SEM (cell line): ENCODE measurements around the genes DNASE1L1, CMC4 and CLIC2.

DNA sequence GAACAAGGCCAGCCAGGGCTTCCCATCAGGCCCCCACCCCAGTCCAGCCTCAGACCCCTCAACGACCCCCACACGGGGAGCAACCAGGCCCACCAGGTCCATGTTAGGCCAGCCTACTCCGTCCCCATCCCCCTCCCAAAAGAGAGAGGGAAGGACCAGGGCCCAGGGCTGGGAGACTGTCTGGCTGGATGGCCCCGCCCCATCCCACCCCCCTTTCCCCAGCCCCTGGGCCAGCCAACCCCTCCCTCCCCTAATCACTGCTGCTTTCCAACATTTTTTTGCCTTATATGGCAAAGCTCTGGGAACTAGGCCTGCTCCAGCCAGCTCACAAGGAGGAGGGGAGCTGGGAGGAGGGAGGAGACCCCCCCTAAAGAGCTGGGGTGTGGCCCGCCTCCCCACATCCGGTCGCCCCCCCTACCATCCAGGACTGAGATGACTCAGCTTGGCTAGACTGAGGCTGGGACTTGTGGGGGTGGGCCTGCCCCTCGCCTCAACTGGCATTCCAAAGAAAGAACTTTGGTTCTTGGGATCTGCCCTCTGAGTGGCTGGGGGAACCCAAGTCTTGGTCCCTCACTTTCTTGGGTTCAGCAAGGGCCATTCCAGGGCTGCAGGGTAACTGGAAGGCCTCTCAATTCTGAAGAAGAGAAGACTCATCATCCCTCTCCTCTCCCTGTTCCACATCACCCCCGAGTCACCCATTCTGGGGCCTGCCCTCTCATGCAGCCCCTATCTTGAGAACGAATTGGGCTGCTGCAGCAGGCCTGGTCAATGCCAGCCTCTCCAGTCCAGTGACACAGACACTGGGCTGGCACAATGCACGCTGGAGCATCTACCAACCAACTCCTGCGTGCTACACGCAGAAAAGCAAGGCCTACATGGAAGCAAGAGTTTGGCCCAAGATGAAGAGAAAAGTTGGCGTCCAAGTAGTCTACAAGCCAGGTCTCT, 4.9 kb downstream of the FLNA start:
- PRO-cap, result bidirectional peak, plus-strand start at position 449 of the sequence, minus-strand start at position 142 of the sequence

DNA sequence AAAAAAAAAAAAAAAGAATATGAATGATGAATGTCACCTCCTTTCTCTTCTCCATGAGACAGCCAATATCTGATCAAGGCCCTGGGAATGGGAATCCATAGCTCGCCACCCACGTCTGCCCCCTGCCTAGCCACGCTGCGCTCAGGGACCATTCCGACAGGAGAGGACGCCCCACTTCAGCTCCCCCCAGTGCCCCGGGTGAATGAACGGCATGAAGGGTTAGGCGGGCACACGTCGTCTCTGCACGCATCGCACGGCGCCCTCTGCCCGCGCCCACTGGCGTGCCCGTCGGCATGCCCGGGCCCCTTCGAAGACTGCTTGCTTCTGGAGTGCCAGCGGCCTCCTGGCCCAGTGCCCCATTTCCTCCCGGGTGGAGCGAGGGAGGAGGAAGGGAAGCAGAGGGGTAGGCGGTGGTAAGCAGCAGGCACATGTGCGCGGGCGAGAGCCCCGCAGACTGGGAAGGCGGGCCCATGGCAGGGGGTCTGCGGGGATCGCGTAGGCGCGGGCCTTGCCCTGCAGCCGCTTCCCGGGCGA, 1.2 kb upstream of the EMD start:
- PRO-cap, result bidirectional peak, plus-strand start at position 360 of the sequence, minus-strand start at position 316 of the sequence

DNA sequence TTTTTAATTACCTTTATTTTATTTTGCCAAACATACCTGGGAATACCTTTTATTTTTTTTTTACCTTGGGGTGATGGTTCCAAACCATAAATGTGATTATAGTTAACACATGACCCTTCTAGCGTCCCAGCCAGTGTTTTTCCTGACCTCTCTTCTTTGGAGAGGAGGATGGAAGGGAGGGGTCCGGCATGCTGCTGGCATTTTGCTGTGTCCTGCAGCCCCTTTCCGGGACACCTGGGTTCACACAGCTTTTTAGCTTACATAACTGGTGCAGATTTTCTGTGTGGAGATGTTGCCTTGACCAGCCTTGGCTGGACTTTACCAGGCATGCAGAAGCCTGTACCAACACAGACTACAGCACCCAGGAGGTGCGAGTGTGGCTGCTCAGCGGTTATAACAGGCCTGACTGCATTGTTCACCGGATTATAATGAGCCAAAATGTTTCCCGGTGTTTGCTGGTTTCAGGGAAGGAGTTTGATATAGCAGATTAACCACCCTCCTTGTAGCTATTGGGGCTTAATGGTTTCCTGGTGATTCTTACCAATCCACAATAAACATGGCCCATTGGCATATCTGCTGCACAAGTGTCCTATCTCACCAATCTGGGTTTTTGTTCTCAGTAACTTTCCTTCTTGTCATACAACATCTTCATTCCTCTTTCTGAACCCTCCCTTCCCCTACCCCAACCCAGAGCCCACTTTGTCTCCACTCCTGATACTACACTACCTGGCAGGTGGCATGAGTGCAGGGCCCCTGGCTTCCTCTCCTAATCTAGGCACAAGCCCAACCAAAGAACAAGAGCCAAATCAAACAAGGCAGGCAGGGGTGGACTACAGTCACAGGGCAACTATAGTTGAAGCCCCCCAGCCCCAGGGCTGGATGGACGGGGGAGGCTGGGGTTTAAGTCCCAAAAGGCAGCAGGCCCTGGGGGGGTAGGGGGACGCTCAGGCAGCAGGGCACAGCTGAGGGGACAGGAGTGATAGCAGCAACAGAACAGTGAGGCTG, 3.9 kb downstream of the RPL10 start:
- PRO-cap, result no peak

DNA sequence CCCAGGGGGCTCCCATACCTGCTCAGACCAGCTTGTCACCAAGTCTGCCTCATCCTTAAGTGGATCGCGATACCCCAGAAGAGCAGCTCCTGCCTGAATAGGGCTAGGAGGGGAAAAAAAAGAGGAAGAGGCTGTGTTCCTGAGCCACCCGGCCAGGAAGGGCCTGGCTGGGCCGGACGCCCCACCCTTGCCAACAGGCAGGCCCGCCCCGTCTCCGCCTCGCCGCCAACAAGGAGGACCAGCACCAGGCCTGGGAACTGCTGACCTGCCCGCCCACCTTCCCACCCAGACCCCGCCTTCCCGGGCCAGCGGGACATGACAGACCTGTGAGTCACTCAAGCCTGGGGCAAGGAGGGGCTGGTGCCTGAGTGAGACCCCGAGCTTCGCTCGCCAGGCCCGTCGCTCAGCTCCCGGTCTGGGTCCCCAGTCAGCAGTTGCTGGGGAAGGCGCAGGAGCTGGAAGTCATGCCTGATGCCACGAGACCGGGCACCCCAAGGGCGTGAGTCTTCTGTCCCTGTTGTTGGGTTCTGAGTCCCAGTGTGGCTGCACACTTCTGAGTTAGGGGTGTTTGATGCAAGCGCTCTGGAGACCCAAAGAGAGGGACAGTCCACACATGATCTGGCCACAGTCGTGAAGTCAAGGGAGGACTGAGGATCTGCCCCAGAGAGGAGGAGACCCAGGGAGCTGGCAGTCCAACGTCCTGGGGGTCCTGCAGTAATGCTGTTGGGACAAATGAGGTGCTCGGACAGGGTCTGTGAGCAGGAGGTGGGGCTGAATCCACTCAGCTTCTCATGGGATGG, at the start of gene DNASE1L1:
DNASE1L1 (minus strand) TSS at position 161 of the 800 bp plus-strand sequence.
- PRO-cap, result no peak

DNA sequence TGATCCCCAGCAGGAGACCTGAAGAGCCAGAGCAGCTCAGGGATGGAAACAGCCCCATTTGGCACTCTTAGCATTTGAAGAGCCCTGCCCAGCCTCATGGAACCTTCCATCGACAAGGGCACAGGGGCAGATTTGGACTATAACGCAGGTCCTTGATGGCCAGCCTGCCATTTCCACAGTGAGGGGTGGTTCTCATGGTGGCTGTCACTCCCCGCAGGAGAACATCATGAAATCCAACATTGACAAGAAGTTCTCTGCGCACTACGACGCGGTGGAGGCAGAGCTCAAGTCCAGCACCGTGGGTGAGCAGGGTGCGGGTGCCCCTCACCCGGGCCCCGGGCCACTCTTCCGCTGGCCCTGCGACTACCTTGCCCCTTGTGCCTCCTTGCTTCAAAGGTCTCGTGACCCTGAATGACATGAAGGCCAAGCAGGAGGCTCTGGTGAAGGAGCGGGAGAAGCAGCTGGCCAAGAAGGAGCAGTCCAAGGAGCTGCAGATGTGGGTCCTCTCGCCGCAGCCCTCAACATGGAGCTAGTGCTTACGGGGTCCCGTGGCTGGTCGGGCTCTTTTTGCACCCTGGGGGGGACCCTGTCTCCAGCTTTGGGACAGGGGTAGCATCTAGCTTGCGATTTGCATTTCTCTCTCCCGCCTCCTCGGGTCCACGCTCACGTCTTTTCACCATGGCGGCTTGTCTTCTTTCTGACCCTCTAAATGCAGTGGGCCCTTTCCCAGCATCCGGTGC, 1.6 kb downstream of the FAM50A start:
- PRO-cap, result no peak

DNA sequence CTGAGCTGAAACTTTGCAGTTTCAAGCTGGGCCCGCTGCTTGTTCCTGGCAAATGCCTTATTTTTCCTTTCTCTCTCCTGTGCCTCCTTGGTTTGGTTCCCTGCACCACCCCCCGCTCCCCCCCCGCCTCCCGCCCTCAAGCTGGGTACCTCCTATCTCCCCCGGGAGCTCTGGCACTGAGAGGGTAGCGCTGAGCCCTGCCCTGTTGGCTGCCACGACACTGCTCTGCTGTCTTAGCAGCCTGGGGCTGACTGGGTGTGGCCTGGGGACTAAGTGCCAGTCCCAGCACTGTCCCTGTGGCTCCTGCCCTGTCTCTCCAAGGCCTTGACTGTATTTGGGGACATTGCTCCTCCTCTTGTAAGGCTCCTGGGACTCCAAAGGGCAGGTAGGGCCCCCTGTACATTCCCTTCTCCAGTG, 977 bp downstream of the PLXNA3 start:
- PRO-cap, result no peak

- PRO-cap, result no peak
These were observed 1.1 kb downstream of the UBL4A start for GRCh38 chrX:154485264-154485761.

GRCh38 chrX:154515090-154515584, 895 bp downstream of the FAM3A start:
- PRO-cap, result unidirectional peak, plus-strand start at chrX:154515503

GRCh38 chrX:154713055-154713293, 37.9 kb downstream of the GAB3 start:
- PRO-cap, result no peak

- PRO-cap, result bidirectional peak, plus-strand start at chrX:154762766, minus-strand start at chrX:154762496
These were observed 324 bp upstream of the DKC1 start for GRCh38 chrX:154762395-154762685.

DNA sequence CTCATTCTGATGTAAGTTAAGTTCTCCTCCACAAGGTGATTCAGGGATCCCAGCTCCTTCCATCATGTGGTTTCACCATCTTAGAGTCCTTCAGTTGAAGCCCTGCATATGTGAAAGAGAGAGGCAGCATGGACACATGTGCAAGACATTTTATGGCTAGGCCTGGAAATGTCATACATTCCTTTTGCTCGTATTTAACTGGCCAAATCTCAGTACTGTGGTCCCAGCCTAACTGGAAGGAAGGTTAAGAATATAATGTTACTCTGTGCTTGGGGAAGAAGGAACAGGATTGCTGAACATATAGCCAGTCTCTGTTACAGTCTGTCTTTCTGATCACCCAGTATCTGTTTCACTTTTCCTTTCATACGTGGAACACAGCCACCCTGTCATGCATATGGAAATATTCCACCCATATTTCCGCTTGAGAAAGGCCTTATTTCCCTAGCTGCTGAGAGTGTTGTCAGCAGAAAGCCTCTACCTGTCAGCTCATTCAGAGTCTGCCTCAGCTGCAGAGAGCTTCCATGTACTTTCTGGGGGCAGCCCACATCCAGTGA, 7.0 kb downstream of the SMIM9 start:
- PRO-cap, result bidirectional peak, plus-strand start at position 466 of the sequence, minus-strand start at position 346 of the sequence

DNA sequence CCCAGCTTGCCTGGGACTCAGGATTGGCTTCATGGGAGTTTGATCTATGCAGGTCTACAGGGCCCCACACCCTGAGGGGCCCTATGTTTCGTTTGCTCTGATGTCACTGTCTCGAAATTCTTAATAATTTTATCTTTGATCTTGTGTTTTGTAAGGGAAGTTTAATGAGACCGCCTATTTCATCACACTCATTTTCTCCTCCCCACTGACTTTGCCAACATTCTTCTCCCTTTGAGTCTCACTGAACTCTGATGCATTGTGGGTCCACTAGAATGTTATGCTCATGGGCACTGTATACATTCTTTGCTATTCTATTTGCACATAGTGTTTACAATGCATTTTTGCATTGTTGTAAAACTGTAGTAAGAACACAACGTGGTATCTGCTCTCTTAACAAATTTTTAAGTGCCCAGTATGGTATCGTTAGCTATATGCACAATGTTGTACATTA, 277 bp upstream of the SMIM9 start:
- PRO-cap, result no peak

- PRO-cap, result bidirectional peak, plus-strand start at chrX:155071489, minus-strand start at chrX:155071168
These were observed at the start of gene CMC4 for GRCh38 chrX:155070712-155071769. Gene CMC4 (minus strand): TSS chrX:155071136.

- PRO-cap, result no peak
These were observed at the start of gene CLIC2 for GRCh38 chrX:155334354-155334893. Gene CLIC2 (minus strand): TSS chrX:155334614.

- PRO-cap, result unidirectional peak, plus-strand start at chrX:155641517
These were observed 28.6 kb upstream of the TMLHE start for GRCh38 chrX:155641215-155641810.